Pericardium (tissue), 1 donor: ENCODE results near the genes ATP6V0E2, GIMAP8 and TMUB1.

GRCh38 chr7:149873665-149874168, at the start of gene ATP6V0E2:
Gene ATP6V0E2 (plus strand): TSS chr7:149873969.
- RRBS: under 1% methylated on average over 23 of the region's 57 CpGs

DNA sequence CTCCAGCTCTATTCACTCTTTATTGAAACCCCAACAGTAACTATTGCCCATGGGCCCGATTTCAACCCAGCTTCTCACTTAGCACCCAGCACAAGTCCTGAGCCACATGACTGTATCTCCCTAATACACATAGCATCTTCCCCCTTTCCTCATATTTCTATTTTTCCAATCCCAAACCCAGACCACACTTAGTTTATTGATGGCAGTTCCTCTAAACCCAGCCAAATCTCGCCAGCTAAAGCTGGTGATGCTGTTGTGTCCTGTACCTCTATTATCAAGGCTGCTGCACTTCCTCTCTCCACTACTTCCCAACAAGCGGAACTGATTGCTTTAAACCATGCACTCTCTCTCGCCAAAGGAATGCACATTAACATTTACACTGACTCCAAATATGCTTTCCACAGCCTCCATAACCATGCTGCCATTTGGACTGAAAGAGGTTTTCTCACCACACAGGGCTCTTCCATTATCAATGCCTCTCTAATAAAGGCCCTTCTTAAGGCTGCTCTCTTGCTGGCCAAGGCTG, 11.6 kb upstream of the LRRC61 start:
- RRBS: no CpG with 5 or more reads among the region's 4 CpGs

GRCh38 chr7:150329389-150330202, 6.3 kb upstream of the ACTR3C start:
- RRBS: no CpG with 5 or more reads among the region's 19 CpGs

DNA sequence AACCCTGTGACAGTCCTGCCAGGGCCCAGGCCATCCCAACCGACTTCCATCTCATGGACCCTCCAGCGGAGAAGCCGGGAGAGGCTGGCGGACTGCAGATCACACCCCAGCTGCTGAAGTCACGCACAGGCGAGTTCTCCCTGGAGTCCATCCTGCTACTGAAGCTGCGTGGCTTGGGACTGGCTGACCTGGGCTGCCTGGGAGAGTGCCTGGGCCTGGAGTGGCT, 4.7 kb downstream of the RARRES2 start:
- RRBS: no CpG with 5 or more reads among the region's 7 CpGs

DNA sequence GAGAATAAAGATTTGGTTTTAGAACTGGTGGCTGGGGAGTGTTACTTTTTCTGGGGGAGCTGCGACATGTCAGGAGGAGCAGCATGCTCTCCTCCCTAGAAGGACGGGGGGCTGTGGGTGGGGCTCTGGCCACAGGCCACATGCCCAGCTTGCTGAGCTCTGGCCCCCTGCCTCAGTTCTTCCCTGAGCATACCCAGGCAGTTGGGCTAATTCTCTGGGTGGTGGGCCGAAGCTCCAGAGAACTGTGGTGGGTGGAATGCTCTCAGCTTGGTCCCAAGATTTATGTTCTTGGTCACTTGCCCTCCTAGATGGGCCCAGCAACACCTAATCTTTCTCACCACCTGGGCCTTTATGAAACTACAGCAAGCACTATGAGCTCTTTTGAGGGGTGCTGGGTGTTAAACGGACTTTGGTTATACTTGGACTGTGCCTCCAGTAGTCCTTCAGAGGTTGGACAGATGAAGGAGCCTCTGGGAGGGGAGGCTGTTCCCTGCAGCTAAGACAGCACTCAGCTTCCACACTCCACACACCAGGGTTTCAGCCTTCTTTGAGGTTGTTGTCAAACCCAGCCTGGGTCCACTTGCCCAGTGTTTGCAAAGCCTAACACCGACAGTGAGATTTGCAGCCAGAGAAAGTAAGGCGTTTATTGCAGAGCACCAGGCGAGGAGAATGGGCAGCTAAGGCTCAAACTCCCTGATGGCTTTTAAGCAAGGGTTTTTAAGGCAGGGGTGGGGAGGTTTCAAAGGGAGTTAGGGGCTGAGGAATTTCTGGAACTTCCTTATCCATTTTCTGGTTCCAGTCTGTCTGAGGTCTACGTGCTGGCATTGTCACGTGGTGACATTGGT, 4.9 kb upstream of the ZNF775 start:
- RRBS: no CpG with 5 or more reads among the region's 9 CpGs

DNA sequence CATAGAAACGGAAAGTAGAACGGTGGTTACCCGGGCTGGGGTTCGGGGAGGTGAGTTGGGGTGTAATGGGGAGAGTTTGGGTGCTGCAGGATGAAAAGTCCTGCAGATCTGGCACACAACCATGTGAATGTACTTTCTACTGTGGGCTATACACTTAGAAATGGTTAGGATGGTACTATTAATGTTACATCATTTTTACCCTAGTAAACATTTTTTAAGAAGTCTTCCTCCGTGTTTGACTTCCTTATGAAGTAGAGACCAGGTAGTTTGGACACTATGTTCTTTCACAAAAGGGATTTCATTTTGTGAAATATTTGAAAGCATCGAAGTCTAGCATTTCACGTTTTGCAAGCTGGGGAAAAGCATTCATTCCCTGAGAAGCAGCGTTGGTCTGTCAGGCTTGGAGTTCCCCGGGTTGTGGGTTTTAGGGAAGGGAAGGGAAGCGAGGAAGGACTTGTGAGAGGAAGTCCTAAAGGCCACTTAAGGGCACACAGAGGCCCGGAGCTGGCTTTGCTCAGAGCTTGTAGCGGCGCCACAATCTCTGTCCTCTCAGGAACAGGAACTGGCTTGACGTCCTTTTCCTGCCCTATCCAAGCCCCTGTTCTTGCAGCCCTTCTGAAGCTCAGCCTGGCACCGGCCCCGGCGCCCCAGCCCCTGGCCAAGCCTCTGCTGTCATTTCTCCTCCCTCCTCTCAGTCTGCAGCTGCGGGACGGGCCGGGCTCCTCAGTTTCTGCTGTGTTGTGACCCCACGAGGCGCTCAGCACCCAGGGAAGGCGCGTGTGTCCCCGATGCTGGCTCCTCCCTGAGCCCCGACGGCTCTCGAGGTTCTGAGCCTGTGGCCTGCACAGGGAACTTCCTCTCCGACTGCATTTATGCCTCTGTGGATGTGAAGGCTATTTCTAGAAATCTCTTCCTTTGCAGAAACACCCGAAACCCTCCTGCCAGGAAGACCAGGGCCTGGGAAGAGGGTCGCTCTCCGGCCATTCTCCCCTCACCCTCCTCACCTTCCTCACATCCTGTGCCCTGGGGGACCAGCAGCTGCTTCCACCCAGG, at the start of gene GIMAP8:
Gene GIMAP8, plus strand, starts transcription at position 507 of the 1,053 bp plus-strand sequence.
- RRBS: 20% methylated on average over 8 of the region's 32 CpGs

DNA sequence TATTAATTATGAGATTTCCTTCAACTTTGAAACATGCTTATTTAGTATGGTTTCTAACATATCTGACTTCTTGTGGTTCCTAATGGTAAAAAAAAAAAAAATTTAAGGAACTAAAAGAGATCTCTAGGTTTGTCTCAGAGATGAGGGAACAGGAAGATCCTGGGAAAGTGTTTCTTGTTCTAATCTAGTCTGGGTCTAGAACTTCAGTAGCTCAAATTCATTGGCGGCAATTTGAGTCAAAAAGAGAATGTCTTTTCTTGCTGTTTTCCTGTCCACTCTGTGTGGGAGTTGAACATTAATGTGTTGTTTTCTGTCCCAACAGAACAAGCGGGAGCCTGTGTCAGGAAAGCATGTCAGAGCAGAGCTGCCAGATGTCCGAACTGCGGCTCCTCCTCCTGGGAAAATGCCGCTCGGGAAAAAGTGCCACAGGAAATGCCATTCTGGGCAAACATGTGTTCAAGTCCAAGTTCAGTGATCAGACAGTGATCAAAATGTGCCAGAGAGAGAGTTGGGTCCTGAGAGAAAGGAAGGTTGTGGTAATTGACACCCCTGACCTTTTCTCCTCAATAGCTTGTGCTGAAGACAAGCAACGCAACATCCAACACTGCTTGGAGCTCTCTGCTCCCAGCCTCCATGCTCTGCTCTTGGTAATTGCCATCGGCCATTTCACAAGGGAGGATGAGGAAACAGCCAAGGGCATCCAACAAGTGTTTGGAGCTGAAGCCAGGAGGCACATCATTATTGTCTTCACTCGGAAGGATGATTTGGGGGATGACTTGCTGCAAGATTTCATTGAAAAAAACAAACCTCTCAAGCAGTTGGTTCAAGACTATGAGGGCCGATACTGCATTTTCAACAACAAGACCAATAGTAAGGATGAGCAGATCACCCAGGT, 16.2 kb downstream of the GIMAP8 start:
- RRBS: no CpG with 5 or more reads among the region's 10 CpGs

DNA sequence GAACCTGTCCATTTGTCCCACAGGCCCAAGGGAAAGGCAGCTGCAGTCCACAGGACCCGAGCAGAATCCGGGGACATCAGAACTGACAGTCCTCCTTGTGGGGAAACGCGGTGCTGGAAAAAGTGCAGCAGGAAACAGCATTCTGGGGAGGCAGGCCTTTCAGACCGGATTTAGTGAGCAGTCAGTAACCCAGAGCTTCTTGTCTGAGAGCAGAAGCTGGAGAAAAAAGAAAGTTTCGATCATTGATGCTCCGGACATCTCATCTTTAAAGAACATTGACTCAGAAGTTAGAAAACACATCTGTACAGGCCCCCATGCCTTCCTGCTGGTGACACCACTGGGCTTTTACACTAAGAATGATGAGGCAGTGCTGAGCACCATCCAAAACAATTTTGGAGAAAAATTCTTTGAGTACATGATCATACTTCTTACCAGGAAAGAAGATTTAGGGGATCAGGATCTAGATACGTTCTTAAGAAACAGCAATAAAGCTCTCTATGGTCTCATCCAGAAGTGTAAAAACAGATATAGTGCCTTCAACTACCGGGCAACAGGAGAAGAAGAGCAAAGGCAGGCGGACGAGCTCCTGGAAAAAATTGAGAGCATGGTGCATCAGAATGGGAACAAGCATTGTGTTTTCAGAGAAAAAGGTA, 23.7 kb downstream of the GIMAP8 start:
- RRBS: 65% methylated on average over 4 of the region's 11 CpGs

GRCh38 chr7:150476605-150477164, 26.3 kb downstream of the GIMAP8 start:
- RRBS: 100% methylated on average over 1 of the region's 8 CpGs

GRCh38 chr7:150563876-150564532, 3.2 kb upstream of the GIMAP4 start:
- RRBS: no CpG with 5 or more reads among the region's 5 CpGs

DNA sequence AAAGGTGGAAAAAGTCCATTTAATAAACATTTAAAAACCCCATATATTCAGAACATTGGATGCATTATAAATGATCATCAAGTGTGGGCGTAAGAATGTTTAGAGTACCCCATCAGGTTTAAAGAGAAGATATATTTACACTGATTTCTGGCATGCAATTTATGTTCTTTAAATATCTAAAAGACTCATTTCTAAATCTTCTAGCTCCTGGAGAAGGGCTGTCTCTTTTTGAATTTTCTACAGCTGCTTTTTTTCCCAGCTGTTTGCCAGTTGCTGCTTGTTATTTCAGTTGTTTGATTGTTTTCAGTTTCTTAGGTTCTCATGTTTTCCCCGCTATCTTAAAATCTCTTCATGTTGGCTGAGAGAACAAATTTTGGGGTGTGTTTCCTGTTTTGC, 8.9 kb upstream of the GIMAP2 start:
- RRBS: no CpG with 5 or more reads among the region's 2 CpGs

GRCh38 chr7:150687662-150688175, 2.2 kb downstream of the GIMAP2 start:
- RRBS: no CpG with 5 or more reads among the region's 3 CpGs

- RRBS: no CpG with 5 or more reads among the region's 2 CpGs
These were observed 31.4 kb downstream of the TMEM176B start for GRCh38 chr7:150768744-150769177.

DNA sequence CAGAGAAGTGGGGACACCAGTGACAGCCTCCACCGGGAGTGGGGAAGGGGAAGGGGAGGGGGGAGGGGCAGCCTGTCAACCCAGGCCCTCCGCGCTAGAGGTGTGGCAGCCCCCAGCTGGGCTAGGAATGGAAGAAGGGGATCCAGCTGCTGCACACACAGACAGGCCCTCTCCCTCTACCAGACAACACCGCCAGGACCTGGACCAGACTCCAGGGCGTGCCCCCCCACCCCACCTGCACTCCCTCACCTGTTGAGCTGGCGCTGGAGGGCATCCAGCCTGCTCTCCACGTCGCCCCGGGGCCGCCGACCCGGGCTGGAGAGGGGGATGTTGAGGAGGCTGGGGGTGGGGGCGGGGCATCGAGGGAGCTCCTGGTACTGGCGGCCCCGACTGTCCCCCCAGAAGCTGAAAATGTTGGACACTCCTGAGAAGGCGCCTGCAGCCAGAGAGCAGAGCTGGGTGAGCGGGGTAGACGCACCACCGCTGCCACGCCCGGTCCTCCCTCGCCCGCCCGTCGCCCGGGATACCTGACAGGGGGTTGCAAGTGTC, 31.0 kb downstream of the KCNH2 start:
- RRBS: 13% methylated on average over 2 of the region's 27 CpGs

- RRBS: 67% methylated on average over 3 of the region's 9 CpGs
These were observed 10.0 kb downstream of the KCNH2 start for GRCh38 chr7:150968224-150968430.

GRCh38 chr7:151013425-151014040, 10.8 kb downstream of the ATG9B start:
- RRBS: 9% methylated on average over 13 of the region's 56 CpGs

DNA sequence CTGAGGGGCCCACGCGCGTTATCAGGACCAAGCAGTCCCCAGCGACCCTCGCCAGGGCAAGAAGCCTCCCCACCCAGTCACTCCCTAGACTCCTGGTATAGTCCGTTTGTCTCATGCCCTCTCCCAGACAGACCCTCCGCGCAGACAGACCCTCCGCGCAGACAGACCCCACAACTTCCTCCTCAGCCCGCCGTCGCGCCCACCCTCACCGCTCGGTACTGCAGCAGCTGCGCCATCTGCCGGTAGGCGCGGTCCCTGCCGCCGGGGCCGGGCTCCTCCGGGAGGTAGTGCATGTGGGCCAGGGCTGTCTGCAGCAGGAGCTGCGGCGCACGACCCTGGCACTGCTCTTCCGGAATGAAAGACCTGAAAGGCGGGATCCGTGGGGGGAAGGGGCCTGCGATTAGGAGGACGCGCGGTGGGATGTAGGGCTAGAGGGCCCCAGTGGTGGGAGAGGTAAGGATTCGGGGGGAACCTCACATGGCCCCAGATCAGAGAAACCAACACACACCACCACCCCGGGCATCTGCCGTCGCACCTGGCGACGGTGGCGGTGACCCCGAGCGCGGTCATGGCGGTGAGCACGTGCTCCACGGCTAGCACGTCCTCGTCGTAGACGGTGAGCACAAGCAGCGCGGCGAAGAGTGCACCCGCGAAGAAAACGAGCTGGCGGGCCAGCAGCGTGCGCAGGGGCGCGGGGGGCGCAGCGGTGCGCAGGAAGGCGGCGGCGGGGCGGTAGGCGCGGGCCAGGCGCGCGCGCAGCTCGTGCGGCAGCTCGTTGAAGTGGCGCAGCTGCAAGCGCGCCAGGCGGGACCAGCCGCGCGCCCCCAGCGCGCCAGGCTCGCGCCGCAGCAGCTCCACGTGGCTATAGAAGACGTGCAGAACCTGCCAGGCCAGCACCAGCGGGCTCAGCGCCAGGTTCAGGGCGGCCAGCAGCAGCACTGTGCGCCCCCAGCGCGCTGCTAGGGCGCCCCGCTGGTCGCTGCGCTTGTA, 5.9 kb downstream of the ATG9B start:
- RRBS: 2% methylated on average over 5 of the region's 102 CpGs

GRCh38 chr7:151027669-151028368, 431 bp upstream of the ABCB8 start:
- RRBS: no CpG with 5 or more reads among the region's 32 CpGs

DNA sequence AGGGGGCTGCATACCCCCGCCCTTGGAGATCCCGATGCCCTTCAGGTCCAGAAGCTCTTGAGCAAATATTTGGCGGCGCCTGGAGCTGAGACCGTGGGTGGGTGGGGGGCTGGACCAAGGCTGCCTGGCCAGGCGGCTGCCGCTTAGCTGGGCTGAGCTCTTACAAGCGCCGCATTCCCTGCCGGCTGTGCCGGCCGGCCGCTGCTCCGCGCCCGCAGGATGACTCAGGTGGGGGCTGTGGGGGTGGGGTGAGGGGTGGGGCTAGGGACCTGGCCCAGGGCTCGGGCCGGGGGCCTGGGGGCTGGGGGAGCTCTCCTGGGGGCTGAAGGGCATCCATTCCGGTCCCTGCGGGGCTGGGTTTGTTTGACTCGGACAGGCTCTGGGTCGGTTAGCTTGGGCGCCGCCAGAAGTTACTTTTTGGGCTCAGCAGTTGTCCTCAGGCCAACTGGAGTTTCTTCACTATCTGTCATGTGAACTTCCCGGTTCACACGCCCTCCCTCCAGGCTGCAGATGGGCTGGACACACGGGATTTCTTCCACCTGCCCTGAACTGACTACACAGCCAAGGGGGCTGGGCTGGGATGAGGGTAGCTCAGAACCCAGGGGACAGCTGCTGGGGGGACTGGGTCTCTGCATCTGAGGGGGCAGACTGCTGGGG, 3.7 kb downstream of the SLC4A2 start:
- RRBS: 10% methylated on average over 3 of the region's 27 CpGs

DNA sequence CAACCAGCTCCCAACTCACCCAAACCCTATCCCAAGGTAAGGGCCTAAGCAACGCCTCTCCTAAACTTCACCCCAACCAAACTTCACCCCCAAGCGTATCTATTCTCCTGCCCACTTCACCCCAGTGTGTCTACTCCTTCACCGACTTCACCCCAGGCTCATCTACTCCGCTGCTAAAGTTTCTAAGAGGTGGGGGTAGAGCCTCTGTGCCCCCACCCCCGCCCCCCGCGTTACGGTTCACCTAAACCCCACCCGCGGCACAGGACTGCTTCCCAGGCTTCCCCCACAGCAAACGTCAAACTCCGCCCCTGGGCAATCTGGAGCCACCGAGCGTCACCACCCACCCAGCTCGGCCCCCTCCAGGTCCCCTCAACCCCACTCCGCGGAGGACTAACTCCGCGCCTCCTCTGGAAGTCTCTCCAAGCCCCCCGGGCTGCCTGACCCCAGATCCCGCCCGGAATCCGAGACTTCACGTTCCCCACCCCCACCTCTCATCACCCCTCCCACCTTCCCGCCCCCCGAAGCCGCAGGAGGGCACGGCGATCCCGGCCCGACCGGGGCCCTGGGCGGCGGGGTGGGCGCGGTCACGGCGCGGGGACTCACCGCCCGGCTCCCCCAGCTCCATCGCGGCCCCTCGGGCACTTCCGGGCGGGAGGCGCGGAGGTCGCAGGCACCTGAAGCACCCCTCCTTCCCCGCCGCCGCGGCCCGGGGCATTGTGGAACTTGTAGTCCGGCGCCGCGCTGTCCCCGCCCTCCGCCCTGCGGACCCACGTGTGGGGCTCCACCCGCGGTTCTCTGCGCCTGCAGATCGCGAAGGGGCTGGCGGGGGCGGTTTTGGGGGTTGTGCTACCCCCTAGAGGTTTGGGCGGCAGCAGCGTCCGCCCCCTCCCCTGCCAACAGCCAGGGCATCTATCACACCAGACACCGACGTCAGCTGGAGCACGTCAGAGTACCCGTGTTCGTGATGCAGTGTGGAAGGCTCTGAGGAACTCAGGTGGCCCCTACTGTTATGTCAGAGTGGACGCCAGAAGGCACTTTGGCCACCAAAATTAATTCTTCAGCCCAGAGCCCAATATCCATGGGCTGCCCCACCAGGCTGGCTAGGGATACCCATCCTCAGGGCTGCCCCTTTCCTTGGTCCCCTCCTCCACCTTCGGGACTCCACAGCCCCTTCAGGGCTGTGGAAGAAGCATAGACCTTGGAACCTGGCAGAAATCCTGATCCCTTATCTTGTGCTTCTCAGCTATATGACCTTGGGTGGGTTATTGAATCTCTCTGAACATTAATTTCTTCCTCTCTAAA, at the start of gene TMUB1:
Gene TMUB1, minus strand, starts transcription at position 663 of the 1,302 bp plus-strand sequence.
- RRBS: 2% methylated on average over 32 of the region's 79 CpGs